Camera-type eye (tissue), 1 donor: ENCODE results near the gene PARS2.

DNA sequence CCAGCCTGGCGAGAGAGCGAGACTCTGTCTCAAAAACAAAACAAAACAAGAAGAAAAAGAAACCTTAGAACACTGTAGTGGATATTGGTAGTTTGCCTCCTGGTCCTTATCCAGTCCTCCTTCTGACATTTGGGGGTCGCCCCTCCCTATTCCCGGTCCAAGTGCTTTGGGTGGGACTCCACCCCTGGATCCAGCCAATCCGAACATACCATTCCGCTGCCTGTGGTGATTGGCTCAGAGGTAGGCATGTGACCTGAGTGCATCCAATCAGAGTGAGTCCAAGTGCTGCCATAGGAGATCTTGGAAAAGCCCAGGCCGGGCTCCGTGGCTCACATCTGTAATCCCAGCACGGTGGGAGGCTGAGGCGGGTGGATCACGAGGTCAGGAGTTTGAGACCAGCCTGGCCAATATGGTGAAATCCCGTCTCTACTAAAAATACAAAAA is 33.9 kb upstream of the ACOT11 start:
- RAMPAGE, long total RNA = no peak

- RAMPAGE, long total RNA = no peak
Observed at GRCh38 chr1:54604930-54605313, 18.4 kb downstream of the FAM151A start.

DNA sequence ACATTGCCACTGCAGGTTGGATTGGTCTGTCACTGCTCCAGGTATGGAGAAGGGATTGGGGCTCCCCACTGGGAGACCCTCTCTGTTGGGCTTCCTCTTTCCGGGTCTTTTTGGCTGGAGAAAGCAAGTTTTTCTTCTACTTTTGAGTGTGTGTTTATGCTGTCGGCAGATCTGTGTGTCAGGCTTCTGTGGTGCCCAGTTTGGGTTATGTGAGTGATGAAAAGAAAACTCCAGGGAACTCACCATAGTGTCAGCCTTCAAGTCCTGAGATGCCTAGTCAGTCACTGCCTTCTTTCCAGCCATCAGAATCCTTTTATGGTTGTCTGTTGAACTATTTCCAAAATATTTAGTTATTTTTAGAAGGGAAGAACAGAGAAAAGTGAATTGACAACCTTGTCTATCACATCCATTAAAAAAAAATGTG is 4.7 kb downstream of the MROH7 start:
- RAMPAGE, long total RNA = no peak

DNA sequence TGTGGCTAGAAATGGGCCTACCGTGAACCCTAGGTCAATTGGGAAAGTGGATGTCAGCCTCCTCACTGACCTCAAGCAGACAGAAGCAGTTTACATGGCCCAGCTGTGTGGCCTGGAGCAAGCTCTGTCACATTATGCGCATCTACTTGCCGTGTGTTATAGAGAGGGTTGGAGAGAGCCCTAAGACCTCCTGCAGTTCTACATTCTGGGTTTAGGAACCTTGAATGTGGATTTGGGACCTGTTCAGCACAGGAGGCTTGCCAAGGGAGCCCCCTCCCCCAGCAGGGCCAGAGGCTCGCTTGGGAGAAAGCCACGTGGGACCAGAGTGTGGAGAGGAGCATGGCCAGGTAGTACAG is 20.7 kb downstream of the PARS2 start:
- RAMPAGE, long total RNA = no peak

GRCh38 chr1:54764388-54765310 is at the start of gene PARS2:
PARS2 (minus strand) TSS chr1:54764523.
- RAMPAGE, long total RNA = no peak

GRCh38 chr1:54814055-54814498 is 8.2 kb downstream of the LEXM start:
- RAMPAGE, long total RNA = no peak

- RAMPAGE, long total RNA = no peak
Observed at GRCh38 chr1:54854627-54855057, 32.4 kb downstream of the DHCR24 start.

DNA sequence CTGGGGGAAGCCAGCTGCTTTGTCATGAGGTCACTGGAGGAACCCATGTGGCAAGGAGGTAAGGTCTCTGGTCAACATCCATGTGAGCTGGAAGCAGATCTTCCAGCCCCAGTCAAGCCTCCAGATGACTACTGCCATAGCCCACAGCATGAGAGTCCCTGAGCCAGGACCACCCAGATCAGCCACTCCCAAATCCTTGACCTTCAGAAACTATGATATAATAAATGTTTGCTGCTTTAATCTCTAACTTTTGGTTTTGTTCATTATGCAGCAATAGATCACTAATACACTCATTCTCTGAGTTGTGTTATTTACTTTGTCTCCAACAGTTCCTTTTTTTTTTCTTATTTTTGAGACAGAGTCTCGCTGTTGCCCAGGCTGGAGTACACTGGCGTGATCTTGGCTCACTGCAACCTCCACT is 27.8 kb downstream of the DHCR24 start:
- RAMPAGE, long total RNA = no peak

DNA sequence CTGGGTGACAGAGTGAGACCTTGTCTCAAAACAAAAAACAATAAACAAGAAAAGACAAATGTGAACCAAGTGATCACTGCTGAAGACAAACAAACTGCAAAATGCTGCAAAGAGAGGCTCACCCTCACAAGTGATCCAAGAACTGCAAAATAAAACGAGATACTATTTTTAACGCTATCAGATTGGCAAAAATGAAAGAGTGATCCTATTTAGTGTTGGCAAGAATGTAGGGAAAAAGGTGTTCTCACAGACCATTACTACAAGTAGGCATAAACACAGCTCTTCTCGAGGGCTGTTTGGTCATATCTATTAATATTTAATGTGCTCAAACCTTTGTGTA is 18.0 kb downstream of the DHCR24 start:
- RAMPAGE, long total RNA = no peak

DNA sequence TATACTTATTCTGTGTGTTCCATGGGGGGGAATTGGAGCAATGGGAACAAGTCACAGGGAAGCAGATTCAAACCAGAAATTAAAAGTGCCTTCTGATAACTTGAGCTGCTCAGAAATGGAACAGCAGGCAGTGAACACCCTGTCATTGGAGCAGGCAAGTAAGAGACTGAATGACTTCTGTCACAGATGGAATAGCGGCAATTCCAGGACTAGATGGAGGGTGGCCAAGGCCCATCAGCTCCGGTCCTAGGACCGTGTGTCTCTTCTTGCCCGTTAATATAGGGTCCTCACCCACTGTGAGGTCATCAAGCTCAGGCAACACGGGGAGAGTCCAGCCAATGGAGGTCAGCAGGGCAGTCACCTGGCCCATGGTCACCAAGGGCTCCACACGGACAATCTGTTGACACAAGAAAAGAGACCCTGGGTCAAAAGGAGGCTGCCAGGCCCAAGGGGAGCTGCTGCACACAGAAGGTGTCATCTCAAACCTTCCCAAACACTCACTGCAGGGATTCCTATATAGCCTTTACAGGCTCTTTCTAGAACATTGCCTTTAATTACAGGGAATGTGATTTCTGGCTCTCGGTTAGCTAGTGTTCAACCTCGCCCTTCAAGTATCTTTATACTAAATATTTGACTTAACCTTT is 11.2 kb downstream of the DHCR24 start:
- RAMPAGE, long total RNA = no peak

GRCh38 chr1:54949886-54951373 is 30.0 kb upstream of the TMEM61 start:
- RAMPAGE, long total RNA = no peak

DNA sequence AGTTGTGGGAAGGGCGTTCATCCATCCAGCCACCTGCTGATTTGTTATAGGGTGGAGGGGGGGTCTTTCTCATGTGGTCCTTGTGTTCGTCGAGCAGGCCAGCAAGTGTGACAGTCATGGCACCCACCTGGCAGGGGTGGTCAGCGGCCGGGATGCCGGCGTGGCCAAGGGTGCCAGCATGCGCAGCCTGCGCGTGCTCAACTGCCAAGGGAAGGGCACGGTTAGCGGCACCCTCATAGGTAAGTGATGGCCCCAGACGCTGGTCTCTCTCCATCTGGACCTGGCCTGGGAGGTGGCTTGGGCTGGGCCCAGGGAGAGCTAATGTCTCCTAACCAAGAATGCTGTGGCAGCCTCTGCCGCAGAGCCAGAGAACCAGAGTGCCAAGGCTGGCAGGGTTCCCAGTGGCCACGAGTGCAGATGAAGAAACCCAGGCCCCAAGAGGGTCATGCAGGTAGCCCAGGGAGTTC is 13.2 kb downstream of the PCSK9 start:
- RAMPAGE, long total RNA = no peak

DNA sequence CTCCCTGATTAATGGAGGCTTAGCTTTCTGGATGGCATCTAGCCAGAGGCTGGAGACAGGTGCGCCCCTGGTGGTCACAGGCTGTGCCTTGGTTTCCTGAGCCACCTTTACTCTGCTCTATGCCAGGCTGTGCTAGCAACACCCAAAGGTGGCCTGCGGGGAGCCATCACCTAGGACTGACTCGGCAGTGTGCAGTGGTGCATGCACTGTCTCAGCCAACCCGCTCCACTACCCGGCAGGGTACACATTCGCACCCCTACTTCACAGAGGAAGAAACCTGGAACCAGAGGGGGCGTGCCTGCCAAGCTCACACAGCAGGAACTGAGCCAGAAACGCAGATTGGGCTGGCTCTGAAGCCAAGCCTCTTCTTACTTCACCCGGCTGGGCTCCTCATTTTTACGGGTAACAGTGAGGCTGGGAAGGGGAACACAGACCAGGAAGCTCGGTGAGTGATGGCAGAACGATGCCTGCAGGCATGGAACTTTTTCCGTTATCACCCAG is 24.8 kb downstream of the PCSK9 start:
- RAMPAGE, long total RNA = no peak

- RAMPAGE, long total RNA = no peak
Observed at GRCh38 chr1:55137251-55138040, 77.7 kb downstream of the USP24 start.

DNA sequence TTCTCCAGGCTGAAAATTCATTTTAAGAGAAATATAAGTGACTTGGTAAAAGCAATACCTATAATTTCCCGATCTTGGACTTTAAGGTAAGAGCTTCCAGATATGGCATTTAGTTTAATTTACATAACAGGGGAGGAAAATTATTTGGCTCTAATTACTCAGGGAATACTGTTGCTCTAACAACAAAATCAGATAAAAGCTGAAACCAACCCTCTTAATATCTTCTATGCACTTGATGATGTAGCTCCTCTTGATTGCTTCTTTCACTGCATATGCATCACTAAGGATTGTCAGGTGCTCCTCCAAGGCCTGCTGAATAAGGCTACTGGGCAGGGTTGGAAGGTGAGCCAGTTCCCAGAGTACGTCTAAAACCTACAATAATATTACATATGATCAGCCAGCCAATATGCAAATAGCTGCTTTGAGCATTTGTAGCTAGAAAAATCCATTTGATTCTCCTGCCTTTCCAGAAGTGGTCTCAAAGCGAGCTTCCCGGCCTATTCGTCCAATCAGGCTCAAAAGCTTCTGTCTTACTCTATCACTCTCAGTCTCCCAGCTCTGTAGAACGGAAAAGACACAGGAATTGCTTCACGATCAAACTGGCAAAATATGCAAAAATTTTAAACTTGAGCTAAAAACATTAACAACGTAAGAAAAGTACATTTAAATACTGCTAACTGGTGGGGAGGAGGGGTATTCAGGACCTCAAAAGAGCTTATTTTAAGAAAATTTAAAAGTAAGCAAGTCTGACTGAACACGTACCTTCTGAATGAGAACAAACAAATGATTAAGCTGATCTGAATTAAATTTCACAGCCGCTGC is 61.0 kb downstream of the USP24 start:
- RAMPAGE, long total RNA = no peak

DNA sequence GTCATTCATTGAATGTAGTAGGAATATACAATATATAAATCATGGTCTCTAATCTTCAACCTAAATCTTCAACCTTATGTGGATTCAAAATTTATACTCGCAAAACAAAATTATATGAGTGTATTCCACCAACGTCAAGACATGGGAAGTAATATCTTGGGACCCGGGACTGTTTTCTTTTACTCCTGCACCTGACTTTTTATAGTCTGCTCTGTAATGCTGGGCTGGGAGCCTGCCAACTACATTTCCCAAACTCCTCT is 59.8 kb downstream of the USP24 start:
- RAMPAGE, long total RNA = no peak

DNA sequence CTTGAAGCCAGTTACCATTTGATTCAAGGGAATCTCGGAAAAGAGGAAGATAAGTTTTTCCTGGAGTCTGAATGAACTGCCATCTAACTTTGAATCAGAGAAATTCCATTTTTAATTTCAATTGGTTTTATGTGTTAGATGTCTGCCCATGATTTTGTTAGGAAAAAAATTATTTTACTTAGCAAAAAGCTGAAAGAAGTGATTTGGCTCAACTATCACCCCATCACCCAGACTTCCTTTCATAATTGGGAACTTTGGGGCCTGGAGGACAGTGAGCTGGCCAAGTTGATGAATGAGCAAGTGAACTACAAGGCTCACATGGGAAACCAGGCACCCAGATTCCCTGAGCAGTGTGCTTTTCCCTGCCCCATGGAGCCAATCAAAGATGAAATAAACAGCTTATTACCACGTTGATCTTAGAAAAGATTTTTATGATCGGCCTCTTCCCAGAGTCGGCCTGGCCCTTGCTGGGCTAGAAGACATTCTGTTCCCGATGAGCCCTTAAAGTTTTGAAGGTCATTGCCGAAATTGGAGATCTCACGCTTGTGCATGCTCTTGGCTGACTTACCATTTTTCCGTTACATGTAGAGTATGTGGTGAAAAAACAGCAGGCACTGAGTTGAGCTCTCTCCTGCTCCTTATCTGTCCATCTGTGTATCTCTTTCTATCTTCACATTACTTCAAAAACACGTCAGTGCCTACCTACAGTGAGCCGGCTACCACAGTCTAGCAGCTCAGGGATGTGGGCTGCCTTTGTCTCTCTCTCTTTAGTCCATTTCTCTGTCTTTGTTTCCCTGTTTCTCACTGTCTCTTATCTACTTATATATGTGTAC is 248.6 kb upstream of the USP24 start:
- RAMPAGE, long total RNA = no peak

GRCh38 chr1:56096345-56096704 is 483.0 kb downstream of the PLPP3 start:
- RAMPAGE, long total RNA = no peak

GRCh38 chr1:56419553-56420246 is 159.7 kb downstream of the PLPP3 start:
- RAMPAGE, long total RNA = no peak

GRCh38 chr1:56461940-56462660 is 117.3 kb downstream of the PLPP3 start:
- RAMPAGE, long total RNA = no peak